Thoracic aorta (tissue), 1 donor: Measurements from ENCODE around the genes CRELD2, LMF2 and ARSA.

DNA sequence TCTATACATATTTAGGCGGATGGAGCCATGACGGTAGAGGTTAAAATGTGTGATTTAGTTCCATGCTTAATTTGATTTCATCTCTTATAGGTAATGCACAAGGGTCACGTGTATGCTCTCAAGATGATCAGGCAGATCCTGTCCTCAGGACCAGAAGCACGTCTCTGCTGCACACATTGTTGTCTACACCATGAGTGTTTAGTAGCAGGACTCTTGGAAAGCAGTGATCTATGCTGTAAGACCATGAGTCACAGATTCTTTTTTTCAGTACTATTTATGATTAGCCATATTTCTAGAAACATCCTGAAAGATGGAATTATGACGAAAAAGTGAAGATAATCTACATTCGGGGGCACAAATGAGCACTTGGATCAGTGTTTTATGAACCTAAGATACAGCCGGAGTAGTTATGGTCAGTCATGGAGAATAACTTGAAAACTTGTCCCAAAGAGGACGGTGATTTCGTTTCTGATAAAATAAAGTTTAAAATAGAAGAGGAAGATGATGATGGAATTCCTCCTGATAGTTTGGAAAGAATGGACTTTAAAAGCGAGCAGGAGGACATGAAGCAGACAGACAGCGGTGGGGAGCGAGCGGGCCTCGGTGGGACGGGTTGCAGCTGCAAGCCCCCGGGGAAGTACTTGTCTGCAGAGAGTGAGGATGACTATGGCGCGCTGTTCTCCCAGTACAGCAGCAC is 29.7 kb downstream of the ZBED4 start:
- RAMPAGE, long total RNA, result no peak

GRCh38 chr22:49918554-49919365 is at the start of gene CRELD2:
Gene CRELD2 (plus strand): TSS chr22:49918634.
- RAMPAGE, long total RNA, result no peak

- RAMPAGE, long total RNA, result no peak
Observed at GRCh38 chr22:49926883-49927581, 8.6 kb downstream of the CRELD2 start.

- RAMPAGE, long total RNA, result no peak
Observed at GRCh38 chr22:49931876-49932373, 13.5 kb downstream of the CRELD2 start.

DNA sequence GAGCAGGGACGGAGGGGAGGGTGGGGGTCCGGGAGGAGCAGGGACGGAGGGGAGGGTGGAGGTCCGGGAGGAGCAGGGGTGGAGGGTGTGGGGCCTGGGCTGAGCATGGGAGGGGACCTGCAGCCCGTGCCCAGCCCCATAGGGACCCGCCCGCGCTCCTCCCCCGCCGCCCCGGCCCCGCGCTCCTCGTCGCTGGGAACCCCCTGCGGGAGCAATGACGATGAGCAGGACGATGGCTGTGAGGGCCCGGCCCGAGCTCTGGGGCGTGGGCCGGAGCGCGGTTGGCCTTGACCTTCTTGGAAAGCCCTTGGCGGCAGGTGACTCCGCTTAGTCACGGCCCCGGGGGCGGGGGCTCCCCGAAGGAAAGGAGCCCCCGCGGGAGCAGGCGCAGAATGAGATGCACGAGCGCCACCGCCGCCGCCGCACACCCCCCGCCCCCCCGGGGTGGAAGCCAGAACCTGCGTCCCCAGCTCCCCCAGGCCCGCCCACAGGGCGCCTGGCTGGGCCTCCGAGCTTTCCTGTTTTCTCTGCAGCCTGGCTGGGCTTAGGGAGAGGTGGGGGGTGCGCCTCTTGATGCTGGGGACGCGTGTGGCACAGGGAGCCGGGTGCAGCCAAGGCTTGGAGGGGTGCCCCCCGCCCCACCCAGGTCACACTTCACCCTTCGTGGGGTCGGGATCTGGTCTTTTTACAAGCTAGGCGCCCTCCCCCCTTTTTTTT is 17.7 kb downstream of the CRELD2 start:
- RAMPAGE, long total RNA, result no peak

DNA sequence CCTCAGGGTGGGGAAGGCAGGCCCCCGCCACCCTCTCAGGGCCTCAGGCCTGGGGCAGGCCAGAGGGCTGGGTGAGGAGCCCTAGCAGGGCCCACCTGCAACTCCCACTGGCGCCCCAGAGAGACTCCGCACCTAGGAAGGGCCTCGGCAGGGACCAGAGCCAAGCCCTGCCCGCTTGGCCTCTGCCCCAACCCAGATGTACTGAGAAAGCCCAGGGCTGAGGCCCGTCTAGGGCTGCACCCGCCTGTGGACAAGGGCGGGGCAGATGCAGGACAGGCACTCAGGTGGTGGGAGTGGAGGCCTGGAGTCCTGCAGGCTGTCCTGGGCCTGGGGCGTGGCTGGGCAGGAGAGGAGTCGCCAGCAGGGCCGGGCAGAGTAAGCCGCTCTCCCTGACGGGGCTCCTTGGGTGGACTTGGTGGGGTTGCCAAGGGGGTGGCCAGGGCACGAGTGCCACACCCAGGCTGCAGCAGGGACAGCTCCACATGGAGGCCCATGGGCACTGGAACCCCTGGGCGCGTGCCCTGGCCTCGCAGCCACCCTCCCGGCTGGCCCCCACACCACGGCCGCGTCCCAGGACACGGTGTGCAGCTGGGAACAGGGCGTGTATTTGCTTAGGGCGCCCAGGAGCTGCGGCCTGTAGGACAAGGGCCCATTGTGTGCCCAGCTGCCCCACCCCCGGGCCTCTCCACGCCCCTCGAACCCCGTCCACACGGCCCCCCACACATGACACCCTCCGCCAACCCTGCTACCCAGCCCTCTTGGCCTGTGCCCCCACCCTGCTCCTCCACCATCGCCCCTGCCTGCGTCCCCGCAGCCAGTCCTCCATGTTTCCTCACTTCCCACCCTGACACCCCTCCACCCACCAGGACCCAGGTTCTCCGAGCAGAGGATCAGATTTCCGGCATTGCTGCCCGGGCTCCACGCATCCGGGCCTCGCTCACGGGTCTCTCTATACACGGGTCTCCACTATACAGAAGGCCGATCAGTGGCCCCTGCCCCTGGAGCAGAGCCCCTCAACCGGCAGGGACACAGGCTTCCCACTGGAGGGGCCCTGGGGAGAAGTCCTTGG is 11.3 kb upstream of the PIM3 start:
- RAMPAGE, long total RNA, result no peak

DNA sequence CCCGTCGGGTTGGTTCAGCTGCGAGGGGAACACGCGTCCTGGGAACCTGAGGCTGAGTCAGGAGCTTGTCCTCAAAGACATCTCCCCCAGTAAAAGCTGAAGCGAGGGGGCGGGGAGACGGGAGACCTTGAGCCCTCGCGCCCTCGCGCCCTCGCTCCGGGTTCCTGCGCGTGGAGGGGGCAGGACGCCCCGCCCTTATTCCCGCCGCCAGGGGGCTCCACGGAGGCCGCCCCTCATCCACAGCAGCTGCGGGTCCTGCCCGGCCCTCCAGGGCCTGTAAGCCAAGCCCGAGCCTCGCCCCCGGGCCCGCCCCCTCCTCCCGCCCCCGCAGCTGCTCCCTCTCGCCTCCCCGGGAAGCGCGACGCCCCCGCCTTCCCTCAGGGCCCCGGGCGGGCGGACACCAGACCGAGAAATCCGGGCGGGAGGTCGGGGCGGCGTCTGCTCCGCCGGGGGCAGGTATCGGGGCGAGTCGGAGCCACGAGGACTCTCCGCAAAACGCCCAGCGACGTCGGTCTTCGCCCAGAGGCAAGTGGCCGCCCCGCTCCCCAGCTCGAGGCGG is 22.8 kb downstream of the PIM3 start:
- RAMPAGE, long total RNA, result no peak

GRCh38 chr22:49999674-50000082 is 12.9 kb downstream of the IL17REL start:
- RAMPAGE, long total RNA, result no peak

GRCh38 chr22:50060252-50060803 is 24.9 kb downstream of the MLC1 start:
- RAMPAGE, long total RNA, result no peak

- RAMPAGE, long total RNA, result no peak
Observed at GRCh38 chr22:50172033-50172493, 1.5 kb downstream of the PANX2 start.

DNA sequence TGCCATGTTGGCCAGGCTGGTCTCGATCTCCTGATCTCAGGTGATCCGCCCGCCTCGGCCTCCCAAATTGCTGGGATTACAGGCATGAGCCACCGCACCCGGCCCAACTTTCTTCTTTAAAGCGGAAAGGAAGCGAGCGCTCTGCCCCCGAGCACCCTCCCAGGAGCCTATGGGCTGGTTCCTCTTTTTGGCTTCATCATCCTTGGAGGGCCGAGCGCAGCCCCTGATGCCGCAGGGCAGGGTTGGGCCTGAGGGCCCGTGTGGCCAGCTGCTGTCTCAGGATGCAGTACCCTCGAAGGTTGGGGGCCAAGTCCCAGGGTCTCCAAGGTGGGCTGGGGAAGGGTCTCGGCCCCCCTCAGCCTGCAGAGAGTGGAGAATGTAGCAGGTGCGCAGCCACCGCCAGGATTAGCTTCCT is 2.7 kb downstream of the PANX2 start:
- RAMPAGE, long total RNA, result no peak

DNA sequence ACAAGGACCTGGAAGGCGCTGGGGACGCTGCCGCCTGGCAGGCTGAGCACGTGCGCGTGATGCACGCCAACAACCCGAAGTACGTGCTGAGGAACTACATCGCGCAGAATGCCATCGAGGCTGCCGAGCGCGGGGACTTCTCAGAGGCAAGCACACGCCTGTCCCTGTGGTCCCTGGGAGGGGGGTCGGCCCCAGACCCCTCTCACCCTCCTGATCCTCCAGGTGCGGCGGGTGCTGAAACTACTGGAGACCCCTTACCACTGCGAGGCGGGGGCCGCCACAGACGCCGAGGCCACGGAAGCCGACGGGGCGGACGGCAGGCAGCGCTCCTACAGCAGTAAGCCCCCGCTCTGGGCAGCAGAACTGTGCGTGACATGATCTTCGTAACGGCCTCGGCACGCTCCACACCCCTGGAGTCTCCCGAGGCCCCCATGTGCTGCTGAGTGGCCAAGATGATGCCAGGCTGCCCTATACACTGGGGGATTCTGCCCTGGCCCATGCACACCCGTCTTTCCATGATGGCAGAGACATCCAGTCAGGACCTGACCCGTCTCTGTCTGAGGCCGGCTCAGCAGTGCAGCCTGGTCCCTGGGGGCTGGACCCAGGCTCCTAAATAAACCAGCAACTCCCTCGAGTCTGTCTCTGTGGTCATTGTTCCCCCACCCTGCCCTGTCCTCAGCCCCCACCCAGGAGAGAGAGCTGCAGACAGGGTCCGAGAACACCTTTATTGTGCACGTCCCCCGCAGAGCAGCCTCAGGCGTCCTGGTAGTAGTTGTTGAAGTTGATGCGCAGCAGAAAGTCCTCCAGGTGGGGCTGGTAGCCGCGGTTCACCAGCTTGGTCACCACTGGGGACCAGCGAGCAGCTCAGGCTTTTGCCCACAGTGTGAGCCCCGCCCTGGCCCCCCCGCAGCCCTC is 16.4 kb downstream of the SELENOO start:
- RAMPAGE, long total RNA, result no peak

DNA sequence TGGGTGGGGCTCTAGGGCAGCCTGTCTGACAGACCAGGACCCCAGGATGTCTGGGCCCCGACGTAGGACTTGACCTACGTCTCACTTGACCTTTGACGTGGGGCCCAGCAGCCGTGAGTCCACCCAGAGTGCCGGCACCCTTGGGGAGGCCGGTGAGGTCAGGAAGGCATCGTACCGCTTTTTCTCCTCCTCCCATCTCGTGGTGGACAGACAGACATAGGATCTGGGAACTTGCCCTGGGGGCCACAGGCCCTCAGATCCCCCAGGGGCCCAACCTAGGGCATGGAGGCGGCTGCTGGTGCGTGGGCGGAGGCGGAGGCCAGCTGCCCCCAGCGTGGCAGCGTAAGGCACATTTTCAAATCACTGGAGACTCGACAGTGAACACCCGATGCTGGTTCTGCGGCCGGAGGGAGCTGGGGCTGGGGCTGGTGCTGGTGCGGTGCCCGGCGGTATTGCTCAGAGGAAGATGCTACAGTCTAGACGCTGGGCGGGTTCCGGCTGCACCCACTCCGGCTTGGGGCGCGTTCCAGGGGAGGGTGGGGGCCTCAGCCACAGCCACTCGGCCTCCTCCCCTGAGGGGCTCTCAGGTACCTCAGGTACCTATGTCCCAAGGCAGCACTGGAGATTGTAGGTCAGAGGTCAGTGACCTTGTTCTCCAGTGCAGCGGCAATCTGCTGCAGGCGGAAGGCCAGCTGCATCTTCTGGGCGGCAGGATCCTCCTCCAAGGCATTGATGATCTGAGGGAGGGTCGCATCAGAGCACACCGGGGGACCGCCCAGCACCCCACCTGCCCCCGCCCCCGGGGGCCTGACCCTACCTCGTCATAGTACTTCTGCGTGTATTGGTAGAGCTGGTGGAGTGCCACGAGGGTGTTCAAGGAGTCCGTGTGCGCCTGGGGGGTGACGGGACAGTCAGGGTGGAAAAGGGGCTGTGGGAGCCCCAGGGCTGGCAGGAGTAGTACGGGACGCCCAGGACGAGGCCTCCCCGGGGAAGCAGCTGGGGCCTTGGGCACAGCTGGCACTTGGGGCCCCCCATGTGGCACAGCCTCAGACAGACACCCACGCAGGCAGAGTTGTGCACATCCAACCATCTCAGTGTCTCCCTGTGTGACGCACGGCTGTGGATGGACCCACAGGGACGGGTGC is 5.3 kb upstream of the MAPK11 start:
- RAMPAGE, long total RNA, result start-site peak on the minus strand centred at position 729 of the sequence, 13 bp wide, 20 reads

DNA sequence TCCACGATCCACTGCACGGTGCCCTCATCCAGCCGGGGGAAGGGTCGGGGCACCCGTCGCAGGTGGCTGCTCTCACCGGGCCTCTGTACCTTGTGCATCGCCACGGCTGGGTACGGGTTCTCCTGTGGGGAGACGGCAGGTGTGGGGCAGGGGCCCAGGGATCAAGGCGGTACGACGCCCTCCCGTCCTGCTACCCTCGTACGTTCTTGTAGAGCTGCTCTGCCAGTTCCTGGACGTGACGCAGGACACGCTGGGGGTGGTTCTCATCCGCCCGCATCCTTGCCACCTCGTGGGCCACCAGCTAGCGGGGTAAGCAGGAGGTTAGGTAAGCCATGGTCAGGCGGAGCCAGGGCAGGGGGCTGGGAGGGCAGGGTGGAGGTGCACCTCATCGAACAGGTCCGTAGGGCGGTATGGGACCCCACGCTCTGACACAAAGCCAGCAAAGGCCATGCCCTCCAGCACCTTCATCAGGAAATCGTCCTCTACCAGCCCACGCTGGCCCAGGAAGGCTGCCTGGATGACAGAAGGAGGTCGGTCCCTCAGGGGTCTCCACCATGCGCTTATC is 10.1 kb downstream of the SBF1 start:
- RAMPAGE, long total RNA, result no peak

DNA sequence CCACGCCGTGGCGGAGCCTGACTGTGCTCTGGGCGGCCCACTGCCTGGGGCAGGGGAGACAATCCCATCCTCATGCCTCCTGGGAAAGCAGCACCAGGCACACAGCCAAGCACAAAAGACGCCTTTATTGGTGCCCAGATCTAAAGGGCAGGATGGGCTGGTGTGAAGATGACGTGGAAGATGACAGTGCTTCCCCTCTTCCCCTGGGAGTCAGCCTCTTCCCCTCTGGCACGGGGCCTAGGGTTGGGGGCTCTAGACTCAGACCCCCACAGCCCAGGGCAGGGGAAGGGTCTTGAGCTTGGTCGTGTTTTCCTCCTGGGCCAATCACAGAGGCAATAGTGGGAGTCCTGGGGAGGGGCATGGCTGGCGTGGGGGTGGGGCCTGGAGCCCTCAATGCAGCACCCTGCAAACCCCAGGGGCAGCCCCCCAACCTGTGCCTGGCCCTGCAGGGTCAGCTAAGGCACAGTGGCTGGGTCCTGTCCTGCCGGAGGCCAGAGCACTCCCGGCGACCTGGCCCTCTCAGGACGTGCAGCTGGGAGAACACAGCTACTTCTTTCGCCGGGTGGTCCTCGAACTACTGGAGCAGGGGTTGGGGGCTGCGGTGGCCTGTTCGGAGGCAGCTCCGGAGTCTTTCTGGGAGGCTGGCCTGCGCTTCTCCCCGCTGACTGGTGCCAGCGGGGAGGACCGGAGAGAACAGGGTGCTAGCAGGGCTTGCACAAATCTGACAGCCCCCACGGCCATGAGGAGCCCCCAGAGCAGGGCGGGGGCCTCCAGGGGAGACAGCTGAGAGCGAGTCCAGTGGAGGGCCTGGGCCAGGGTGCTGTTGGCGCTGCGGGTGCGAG is 4.4 kb downstream of the LMF2 start:
- RAMPAGE, long total RNA, result start-site peak on the minus strand centred at position 626 of the sequence, 423 bp wide, 38 reads

- RAMPAGE, long total RNA, result start-site peak on the minus strand at chr22:50507681-50507723, 118 reads
Observed at GRCh38 chr22:50507401-50507851, at the start of gene LMF2. Gene LMF2 (minus strand): TSS chr22:50507702.

GRCh38 chr22:50622589-50623560 is 5.1 kb downstream of the ARSA start:
- RAMPAGE, long total RNA, result no peak

DNA sequence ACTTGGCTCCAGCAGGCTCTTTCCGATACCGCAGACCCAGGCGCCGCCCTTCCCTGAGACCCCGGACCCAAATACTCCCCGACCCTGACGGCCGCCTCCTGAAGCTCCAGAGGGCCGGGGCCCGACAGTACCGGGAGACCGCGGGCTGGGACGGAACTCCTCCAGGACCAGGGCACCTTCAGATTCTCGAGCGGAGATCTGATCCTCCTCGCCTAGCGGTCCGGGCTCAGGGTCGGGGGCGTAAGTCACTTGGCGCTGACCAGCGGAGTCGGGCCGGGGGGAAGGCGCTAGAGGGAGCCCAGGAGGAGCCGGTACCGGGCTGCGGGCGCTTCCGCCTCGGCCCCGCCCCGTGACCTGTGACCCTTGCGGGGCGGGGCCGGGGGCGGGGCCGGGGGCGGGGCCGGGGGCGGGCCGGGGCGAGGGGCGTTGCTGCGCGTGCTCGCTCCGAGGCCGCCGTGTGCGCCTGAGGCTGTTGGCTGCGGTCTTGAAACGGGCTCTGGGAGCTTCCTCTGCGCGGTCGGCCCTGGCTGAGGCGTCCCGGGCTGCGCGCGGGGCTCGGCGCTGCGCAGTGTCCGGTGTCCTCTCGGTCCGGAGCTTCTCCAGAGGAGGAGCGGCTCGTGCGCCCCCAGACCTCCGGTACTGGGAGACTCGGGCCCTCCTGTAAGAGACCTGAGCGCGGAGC is at the start of gene ARSA:
TSS of gene ARSA (minus strand) at position 338 of the 682 bp plus-strand sequence.
- RAMPAGE, long total RNA, result no peak

DNA sequence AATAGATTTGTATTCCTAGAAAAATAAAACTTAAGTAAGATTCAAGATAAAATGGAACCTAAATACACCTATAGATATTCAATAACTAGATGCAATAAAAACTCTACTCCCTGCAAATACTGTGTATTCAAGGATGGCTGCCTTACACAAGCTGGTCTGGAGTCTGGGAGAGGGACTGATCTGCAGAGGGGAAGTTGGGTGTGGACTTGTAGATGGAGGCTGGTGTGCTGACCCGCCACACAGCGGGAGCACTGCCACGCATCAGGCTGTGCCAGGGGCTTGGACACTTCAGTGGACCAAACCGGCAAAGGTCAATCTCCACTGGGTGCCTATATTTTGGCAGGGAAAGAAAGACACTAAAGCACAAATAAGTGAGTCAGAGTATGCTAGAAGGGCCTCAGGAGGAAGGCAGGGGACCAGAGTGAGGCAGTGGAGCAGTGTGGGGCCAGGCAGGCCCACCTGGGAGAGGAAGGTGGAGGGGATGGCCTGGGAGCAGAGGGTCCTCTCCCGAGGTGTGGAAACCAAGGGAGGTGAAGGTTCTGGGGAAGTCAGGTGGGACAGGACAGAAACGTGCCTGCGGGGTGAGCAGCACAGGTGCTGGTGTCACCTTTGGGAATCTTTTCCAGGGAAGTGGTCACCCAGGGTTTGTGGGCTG is 42.6 kb upstream of the ARSA start:
- RAMPAGE, long total RNA, result no peak

GRCh38 chr22:50674113-50674609 is 46.2 kb upstream of the ARSA start:
- RAMPAGE, long total RNA, result no peak